ENCODE data around the gene MOGAT1.

DNA sequence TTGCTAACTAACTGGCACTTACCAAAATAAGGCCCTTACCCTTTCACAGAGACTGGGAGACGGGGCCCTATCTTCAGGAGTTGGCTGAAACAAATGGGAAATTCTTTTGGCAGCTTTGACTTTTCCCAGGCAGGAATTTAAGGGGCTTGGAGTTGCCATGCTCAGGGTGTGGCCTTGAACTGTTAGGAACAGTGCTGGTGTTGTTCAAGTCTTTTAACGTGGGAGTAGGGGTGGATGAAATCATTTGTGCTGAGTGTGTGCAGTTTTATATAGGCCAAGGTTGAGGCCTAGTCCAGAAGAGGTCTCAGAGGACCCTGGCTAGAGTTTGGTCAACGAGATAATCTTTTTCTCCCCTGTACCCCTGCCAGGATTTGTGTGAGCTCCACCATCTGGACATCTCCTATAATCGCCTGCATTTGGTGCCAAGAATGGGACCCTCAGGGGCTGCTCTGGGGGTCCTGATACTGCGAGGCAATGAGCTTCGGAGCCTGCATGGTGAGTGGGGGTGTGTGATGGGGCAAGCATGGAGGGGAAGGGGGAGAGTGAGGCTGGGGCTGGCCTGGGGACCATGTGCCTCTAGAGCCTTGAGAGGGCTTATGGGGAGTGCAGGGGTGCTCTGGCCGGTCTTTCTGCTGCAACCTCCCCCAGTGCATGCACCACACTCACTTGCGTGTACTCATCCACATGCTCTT lies 7.7 kb downstream of the STK11IP start:
- RRBS: no CpG with 5 or more reads among the region's 8 CpGs
CAGE:
- cytosol, long polyA plus RNA: no peak
- long polyA plus RNA: no peak
- nucleus, long polyA plus RNA: no peak

GRCh38 chr2:219628446-219629403 lies 1.3 kb downstream of the SLC4A3 start:
- RRBS: 92% methylated on average over 5 of the region's 34 CpGs
CAGE:
- cytosol, long polyA plus RNA: no peak
- long polyA plus RNA: no peak
- nucleus, long polyA plus RNA: no peak

DNA sequence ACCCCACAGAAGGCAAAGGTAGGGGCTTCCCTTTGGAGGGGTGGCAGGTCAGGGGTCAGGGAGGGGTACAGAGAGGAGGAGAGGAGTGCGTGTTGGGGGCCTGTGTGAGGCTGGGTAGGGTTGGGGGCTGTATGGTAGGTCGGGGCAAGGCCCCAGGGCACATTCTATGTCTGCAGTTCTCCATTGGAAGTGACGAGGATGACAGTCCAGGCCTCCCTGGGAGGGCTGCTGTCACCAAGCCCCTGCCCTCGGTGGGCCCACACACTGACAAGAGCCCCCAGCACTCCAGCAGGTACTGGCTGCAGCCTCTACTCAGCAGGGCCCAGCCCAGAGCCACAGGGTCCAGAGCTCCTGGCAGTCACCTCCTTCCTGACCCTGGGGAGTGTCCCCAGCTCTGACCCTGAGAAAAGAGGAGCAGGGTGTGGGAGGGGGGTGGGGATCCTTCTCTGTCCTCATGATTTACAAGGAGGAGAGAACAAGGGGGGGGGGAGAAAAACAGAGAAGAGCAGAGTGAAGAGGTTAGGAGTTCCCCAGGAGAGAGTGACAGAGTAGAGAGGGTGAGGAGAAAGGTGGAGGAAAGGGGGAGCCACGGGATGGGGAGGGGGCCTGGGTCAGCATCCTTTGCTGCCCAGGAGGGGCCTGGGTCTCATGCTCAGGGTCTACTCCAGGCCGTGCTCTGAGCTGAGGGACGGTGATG lies 2.1 kb downstream of the SLC4A3 start:
- RRBS: no CpG with 5 or more reads among the region's 7 CpGs
CAGE:
- cytosol, long polyA plus RNA: no peak
- long polyA plus RNA: no peak
- nucleus, long polyA plus RNA: no peak

GRCh38 chr2:219630945-219631242 lies 3.5 kb downstream of the SLC4A3 start:
- RRBS: no CpG with 5 or more reads among the region's 11 CpGs
CAGE:
- cytosol, long polyA plus RNA: no peak
- long polyA plus RNA: no peak
- nucleus, long polyA plus RNA: no peak

DNA sequence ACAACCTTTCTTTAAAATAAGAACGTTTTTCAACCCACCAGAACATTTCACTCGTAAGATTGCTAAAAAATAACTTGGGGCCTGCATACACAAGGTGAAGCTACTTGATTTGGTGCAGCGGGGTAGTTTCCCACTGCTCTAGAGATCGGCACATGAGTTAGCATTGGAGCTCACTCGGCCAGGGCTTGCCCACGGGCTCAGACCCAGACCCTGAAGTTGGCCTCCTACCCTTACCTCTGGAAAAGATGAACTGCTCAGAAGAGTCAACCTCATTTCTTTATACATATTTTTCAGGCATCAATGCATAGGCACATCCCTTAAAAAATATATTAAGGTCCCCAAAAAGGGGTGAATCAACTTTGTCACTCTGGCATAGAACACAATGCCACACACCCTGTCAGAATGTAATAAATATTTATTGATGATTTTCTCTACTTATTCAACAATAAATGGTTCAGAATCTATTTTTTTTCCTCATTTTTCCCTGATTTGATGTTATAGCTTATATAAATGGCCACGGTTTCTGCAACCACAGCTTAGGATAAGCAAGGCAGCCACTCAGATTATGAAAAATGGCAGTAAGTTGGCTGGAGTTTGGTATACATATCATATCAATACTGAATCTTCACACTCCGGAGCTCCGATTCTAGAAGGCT lies 153.4 kb downstream of the EPHA4 start:
- RRBS: no CpG with 5 or more reads among the region's 9 CpGs
CAGE:
- cytosol, long polyA plus RNA: no peak
- long polyA plus RNA: no peak
- nucleus, long polyA plus RNA: no peak

DNA sequence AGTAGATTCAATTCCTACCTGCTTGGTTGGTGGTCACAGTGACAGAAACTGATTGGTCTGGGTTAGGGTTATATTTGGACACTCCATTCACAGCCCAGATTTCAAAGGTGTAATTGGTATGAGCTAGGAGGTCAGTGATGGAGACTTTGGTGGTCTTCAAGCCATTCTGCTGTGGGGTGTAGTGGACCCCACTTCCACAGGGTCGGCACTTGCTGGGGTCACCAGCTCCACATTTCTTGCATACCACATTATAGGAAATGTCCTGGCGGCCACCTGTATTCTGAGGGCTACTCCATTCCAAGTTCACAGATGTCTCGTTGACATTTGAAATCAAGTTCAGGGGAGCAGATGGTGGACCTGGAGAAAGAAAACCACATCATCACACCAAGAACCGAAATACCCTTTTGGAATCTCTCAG lies 89.8 kb downstream of the EPHA4 start:
- RRBS: no CpG with 5 or more reads among the region's 4 CpGs
CAGE:
- cytosol, long polyA plus RNA: no peak
- long polyA plus RNA: no peak
- nucleus, long polyA plus RNA: no peak

GRCh38 chr2:221511180-221511828 lies 60.8 kb downstream of the EPHA4 start:
- RRBS: no CpG with 5 or more reads among the region's 7 CpGs
CAGE:
- cytosol, long polyA plus RNA: no peak
- long polyA plus RNA: no peak
- nucleus, long polyA plus RNA: no peak

DNA sequence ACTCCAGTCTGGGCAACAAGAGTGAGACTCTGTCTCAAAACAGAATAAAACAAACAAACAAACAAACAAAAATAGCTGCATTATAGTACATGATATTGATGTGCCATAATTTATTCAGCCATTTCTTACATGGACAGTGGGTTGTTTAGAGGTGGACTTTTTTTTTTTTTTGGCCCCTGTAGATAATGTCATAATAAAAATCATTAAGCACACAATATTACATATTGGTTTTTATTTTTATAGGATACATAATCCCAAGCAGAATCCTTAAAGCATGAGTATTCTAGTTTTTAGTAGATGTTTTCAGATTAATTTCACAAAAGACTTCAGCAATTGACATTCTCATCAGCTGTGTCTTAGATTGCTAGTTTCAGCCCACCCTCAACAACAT lies 24.0 kb upstream of the ENSG00000288658 start:
CAGE:
- cytosol, long polyA plus RNA: no peak
- long polyA plus RNA: no peak
- nucleus, long polyA plus RNA: no peak

DNA sequence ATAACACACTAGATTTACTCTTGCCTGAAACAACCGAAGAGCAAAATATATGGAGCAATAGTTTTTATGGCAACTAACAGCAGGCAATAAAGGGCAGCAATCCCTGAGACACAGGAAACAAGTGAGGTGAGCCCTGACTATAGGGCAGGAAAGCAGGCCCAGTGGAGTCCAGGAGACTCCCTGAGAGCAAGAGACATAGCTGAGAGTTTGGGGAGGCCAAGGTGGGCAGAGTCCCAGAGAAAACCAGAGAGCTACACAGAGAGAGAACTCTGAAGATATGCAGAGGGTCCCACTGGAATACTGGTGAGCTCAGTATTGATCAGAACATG lies 18.8 kb downstream of the FARSB start:
- RRBS: no CpG with 5 or more reads among the region's 1 CpG
CAGE:
- cytosol, long polyA plus RNA: no peak
- long polyA plus RNA: no peak
- nucleus, long polyA plus RNA: no peak

DNA sequence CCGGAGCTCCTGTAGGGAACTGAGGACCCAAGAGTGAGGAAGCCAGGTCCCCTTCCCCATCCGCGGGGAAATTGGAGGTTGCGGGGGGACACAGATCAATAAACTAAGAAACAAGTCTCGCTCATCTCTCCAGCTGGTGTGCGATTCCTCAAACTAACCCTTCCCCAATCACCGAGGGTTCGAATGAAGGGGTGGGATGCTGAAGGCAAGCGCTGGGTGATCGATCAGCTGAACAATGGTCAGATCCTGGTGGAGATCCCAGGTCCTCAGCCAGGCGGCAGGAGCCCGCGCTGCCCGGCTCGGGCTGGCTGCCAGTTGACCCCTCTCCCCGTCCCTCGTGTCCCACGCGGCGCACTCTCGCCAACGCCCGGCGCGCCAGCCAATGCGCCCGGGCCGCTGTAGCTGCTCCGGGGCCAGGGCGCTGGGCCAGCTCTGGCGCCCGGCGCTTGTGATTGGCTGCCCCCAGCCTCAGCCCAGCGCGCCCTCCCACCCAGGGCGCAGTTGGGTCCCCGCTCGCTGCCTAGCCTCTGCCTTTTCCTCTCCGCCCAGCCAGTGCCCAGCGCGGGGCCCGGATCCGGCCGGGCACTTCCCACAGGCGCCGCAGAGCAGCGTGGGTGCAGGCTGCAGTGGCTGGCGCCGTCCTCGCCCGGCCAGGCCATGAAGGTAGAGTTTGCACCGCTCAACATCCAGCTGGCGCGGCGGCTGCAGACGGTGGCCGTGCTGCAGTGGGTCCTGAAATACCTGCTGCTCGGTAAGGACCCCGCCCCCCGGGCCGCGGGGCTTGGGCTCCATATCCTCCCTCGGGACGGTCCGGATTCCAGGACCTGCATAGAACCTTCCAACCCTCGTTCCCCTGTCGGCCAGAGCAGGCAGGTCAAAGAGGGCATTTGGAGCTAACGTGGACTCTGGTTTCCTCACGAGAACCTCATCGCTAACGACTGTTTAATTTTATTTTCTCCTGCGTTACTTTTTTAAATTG lies at the start of gene MOGAT1:
MOGAT1 (plus strand) TSS at position 530 of the 979 bp plus-strand sequence.
- RRBS: 2% methylated on average over 24 of the region's 72 CpGs
CAGE:
- cytosol, long polyA plus RNA: start-site peak on the plus strand centred at position 514 of the sequence, 33 bp wide, 17 reads
- long polyA plus RNA: no peak
- nucleus, long polyA plus RNA: no peak

DNA sequence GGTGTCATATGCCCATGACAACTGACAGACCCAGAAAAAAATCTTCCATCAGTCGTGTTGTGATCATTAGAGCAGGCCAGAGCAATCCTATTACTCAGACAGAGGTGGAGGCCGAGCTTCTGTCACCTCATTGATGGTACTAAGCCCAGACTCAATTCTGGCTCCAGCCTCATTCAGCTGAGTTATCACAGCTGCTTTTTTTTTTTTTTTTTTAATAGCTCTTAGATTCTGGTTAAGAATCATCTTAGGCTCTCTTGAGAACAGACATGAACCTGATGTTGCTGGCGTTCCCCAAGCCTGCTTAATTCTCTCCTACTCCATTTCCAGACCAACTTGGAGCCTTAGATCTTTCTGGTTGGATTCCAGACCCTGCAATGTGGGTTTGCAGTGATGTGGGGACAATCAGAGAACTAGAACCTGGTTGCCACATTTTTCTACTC lies 43.2 kb downstream of the MOGAT1 start:
- RRBS: no CpG with 5 or more reads among the region's 3 CpGs
CAGE:
- cytosol, long polyA plus RNA: no peak
- long polyA plus RNA: no peak
- nucleus, long polyA plus RNA: no peak

DNA sequence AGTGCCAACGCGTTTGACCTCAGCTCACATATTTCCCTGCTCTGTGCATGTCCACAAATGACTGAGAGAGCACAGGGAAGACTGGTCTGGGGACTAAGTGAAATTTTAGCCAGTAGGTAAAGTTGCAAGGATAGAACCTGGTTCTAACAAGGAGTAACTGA lies 55.1 kb upstream of the ACSL3 start:
- RRBS: no CpG with 5 or more reads among the region's 2 CpGs
CAGE:
- cytosol, long polyA plus RNA: no peak
- long polyA plus RNA: no peak
- nucleus, long polyA plus RNA: no peak

DNA sequence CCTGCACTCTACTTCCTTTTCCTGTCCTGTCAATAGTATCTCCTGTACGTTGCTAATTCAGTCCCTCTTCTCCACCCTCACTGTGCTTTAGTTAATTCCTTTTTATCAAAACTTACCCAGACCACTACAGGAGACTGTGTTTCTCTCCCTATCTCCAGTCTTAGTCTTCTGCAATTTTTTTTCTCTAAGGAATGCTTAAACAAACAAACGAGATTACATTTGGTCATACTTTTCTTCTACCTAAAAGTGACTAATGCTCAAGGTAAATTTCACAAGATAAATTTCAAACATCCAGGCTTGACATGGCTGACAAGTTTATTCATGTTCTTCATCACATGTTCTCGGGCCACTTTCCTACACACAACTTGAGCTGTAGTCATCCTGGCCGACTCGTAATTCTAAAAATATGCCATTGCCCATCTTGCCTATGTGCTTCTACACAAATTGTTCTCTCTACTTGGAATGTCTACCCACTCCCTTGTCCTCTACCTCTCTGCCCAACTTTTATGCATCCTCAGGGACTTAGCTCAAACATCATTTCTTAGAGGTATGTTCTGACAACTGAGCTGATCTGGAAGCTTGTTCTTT lies 23.2 kb upstream of the ACSL3 start:
- RRBS: no CpG with 5 or more reads among the region's 5 CpGs
CAGE:
- cytosol, long polyA plus RNA: no peak
- long polyA plus RNA: no peak
- nucleus, long polyA plus RNA: no peak

GRCh38 chr2:222861159-222862100 lies 594 bp downstream of the ACSL3 start:
- RRBS: 1% methylated on average over 27 of the region's 82 CpGs
CAGE:
- cytosol, long polyA plus RNA: no peak
- long polyA plus RNA: no peak
- nucleus, long polyA plus RNA: start-site peak on the plus strand at chr2:222861705-222861797, 22 reads

DNA sequence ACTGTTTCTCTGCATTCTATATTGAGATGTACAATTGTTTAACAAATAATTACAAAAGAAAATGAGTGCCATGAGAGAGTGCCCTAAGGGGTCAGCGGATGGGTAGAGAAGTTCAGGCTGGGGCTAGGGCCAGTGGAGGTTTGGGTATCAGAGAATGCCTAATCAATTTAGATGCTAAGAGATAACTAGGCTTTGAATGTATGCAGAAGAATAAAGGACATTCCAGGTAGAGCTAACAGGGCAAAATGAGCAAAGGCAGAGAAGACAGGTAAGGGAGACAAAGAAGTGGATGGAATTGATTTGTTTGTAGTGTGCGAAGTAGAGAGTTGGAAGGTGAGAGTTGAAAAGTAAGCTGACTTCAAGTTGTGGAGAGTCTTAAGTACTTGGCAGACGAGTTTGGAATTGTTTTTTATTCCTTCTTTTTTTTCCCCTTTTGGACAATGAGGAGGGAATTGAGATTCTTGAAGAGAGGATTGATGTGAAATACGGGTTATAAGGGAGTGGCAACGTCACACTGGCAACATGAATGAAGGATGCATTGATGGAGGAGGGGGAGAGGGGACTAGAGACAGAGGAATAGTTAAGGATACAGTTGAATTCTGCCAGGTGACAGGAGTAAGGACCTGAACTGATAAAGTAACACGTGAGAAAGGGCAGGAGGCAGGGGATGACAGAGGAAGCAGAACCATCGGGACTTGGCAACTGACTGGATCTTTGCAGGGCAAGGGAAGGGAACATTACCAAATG lies 9.8 kb downstream of the ACSL3 start:
- RRBS: no CpG with 5 or more reads among the region's 7 CpGs
CAGE:
- cytosol, long polyA plus RNA: no peak
- long polyA plus RNA: no peak
- nucleus, long polyA plus RNA: start-site peak on the plus strand centred at position 271 of the sequence, 95 bp wide, 5 reads

DNA sequence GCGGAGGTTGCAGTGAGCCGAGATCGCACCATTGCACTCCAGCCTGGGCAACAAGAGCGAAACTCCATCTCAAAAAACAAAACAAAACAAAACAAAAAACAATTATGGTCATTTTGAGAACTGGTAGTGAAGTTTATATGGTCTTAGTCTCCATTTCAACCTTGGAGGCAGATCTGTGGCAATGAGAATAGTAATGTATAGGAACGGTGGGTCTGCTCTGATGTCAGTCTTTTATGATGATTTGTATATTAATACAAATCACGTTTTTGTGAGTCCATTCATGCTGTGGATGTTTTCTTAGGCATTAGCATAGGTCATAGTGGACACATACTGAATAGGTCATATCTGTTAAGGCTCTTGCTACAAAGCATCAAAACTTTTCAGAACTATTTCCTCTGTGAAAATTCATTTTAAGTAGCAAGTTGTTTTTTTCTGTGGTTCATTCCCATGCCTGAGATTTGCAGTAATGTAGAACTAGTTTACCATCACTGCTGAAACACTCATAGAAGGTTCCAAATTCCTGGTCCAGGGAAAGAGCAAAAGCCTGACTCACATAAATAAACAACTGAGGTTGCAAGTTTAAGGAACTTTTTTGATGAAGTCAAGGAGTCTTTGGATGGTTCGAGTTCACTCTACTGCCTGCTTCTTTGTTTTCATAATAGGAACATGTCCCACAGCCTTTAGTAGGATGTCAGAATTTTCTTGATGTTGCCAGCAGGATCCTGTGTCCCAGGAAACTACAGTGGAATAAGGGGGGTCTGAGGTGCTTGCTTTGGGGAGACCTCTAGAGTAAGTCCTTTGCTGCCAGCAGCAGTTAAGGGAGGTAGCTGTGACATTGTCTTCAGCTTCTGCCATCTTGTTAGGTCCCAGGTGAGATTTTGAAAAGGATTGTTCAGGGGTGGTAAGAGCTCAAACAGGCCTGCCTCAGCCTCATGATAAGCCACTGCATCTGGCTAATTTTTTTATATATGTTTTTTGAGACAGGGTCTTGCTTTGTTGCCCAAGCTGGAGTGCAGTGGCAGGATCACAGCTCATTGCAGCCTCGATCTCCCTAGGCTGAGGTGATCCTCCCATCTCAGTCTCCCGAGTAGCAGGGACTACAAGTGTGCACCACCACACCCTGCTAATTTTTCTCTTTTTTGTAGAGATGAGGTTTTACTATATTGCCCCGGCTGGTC lies 43.8 kb downstream of the ACSL3 start:
- RRBS: no CpG with 5 or more reads among the region's 10 CpGs
CAGE:
- cytosol, long polyA plus RNA: no peak
- long polyA plus RNA: no peak
- nucleus, long polyA plus RNA: no peak

GRCh38 chr2:223093250-223093731 lies 41.3 kb downstream of the KCNE4 start:
- RRBS: no CpG with 5 or more reads among the region's 8 CpGs
CAGE:
- cytosol, long polyA plus RNA: no peak
- long polyA plus RNA: no peak
- nucleus, long polyA plus RNA: no peak

- RRBS: no CpG with 5 or more reads among the region's 5 CpGs
CAGE:
- cytosol, long polyA plus RNA: no peak
- long polyA plus RNA: no peak
- nucleus, long polyA plus RNA: no peak
Measured at GRCh38 chr2:223724750-223725165, 112.6 kb downstream of the AP1S3 start.

DNA sequence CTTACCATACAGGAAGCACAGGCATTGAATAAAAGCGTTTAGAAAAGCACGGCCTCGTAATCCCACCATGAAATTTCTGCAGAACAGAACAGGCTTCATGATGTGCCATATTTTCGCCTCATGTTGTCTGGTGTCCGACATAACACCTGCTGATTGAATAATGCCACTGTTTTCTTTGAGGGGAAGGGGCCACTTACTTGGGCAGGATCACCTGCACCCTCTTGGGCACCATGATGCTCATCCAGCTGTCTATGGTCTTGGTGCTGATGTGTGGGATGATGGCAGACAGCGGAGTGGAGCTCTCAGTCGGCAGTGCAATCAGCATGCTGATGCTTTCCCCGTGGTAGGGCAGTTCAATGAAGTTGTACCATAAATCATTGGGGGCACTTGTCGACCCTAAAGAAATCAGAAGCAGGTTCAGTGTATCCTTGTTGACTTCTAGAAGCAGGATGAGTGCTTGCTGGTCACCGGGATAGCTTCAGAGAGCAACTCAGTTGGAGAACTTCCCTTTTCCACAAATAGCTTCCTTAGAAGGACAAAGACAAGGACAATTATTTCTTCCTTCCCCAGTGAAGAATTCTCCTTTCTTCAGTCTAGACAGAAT lies 27.4 kb downstream of the MRPL44 start:
- RRBS: no CpG with 5 or more reads among the region's 10 CpGs
CAGE:
- cytosol, long polyA plus RNA: no peak
- long polyA plus RNA: no peak
- nucleus, long polyA plus RNA: no peak

GRCh38 chr2:224086649-224087159 lies 47.6 kb upstream of the SERPINE2 start:
- RRBS: no CpG with 5 or more reads among the region's 2 CpGs
CAGE:
- cytosol, long polyA plus RNA: no peak
- long polyA plus RNA: no peak
- nucleus, long polyA plus RNA: no peak